H1 (cell line): ENCODE measurements around the genes VPS35L and GPR139.

DNA sequence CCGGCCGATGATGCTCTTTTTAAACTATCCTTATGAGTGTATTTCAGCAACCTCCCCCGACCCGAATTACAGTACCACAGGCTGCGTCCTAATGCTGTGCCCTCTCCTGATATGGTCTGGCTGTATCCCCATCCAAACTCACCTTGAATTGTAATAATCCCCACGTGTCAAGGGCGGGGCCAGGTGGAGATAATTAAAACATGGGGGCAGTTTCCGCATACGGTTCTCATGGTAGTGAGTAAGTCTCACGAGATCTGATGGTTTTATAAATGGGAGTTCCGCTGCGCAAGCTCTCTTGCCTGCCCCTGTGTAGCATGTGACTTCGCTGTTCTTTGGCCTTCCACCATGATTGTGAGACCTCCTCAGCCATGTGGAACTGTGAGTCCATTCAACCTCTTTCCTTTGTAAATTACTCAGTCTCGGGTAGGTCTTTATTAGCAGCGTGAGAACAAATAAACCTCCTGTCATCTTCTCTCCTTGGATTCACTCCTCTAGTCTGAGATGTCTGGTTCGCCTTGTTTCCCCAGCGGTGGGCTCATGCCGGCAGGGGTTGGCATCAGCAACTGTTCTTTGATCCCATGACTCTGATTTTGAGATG lies 120.4 kb downstream of the NPIPA7 start:
- RRBS: no CpG with 5 or more reads among the region's 18 CpGs
CAGE:
- cytosol, long polyA plus RNA: no peak
- long polyA plus RNA: no peak
- nucleus, long polyA plus RNA: no peak

DNA sequence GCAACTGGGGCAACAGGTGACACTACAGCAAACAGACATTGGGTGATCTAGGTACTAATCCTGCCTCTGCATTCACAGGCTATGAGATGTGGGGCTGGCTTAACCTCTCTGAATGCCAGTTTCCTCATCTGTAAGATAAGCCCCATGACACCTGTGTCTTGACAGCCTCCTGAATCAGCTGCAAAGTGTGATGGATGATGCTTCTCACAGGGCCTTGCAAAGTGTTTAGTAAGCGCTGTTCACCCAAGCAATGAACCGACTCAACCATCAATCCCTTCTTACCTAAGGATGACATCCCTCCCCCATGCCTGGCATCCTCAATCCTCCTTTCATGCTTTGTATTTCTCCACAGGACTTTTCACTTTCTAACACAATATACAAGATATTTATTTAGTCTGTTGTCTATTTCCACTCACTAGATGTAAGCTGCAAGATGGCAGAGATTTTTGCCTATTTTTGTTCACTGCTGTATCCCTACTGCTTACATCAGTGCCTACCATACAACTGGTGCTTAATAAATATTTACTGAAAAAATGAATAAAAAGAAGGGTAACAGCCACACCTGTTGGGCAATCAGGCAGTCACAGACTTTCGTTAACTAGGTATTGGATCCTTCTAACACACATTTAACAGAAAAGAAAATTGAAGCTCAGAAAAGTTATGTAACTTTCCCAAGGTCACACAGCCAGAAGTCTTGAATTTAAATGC lies 322.6 kb downstream of the XYLT1 start:
- RRBS: no CpG with 5 or more reads among the region's 3 CpGs
CAGE:
- cytosol, long polyA plus RNA: no peak
- long polyA plus RNA: no peak
- nucleus, long polyA plus RNA: no peak

- RRBS: no CpG with 5 or more reads among the region's 9 CpGs
CAGE:
- cytosol, long polyA plus RNA: no peak
- long polyA plus RNA: no peak
- nucleus, long polyA plus RNA: no peak
Observed at GRCh38 chr16:17312847-17313871, 157.6 kb downstream of the XYLT1 start.

DNA sequence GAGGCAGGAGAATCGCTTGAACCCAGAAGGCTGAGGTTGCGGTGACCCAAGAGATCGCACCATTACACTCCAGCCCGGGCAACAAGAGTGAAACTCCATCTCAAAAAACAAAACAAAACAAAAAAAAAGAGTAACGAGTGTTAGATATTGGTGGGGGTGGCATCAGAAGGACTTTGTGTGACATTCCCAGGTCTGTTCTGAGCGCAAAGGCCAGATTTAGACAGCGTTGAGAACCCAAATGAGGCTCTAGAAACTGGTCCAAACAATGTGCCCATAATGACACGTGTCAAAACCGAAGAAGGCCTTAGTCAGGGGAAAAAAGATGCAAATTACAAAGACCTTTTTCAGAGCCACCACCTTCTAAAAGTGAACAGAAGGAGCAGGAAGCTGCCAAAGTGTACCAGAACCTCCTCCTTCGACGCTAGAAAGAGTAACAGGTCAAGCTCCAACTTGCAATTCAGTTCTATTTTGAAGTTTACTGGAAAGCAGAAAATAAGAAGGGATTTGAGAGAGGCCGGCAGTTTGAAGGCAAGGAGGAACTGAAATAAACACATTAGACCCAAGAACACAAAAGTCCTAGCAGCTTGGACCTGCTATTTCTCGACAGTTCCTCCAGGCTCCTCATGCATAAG lies 61.9 kb downstream of the XYLT1 start:
- RRBS: no CpG with 5 or more reads among the region's 13 CpGs
CAGE:
- cytosol, long polyA plus RNA: no peak
- long polyA plus RNA: no peak
- nucleus, long polyA plus RNA: no peak

DNA sequence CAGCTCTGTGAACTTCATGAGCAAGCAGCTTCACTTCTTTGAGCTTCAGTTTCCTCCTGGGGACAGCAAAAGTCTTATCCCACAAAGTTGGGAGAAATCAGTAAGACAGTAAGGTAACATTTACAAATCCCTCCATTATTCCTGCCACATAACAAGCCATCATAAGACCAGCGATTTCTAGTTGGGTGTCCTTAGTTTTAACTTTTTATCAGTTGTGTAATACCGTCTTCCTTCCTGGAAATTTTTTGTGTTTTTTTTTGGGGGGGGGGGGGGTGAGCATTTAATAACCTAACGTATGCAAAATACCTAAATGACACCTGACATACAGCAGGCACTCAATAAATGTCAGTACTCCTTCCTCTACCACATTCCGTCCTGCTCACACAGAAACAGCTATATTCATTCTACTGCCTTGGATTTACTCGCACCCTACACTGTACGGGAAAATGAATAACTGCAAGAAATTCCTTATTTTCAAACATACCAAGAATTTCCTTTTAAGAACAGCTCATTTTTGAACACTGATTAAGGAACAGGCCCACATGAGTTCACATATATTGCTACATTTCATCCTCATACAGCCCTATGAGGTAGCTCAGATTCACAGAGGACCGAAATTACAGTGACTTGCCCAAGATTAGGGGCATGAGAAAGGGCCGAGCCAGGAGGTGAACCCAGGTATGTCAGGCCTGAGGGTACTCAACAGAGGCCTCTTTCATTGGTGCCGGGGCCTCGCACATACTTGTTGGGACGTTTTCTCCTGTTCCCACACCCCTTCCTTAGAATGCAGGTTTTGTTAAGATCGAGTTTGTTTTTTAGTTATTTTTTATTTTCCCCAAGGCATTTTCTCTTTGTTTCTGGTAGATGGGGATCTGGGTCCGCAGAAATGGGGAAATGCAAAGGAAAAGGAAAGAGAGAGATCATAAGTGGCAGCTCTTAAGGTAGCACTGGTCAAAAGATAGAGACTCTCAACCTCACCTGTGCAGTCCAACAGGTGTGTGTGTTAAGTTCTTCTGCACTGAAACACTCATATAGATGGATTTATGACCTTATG lies 5.1 kb downstream of the XYLT1 start:
- RRBS: no CpG with 5 or more reads among the region's 13 CpGs
CAGE:
- cytosol, long polyA plus RNA: no peak
- long polyA plus RNA: no peak
- nucleus, long polyA plus RNA: no peak

DNA sequence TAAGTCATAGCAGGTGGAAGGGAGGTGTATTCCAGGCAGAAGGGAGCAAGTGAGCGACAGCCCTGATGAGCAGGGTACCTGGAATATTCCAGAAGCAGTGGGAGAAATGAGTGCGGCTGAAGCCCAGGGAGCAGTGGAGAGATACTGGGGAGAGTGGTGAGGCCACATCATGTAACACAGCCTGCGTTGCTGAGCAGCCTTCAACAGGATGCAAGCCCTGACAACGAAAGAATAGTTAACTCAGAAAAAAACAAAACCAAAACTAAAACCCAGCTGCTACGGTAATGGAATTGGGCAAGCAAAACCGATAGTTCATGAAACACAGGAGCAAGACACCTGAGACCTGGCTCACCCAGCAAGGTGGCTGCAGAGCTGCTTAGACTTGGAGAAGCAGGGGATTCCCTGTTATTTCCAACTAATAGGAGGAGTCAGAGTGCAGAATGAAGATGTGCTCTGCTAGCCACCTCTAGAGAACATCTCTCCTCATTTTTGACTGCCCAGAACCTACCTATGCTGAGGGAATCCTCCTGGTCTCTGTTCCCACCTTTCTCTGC lies 59.2 kb upstream of the XYLT1 start:
- RRBS: no CpG with 5 or more reads among the region's 6 CpGs
CAGE:
- cytosol, long polyA plus RNA: no peak
- long polyA plus RNA: no peak
- nucleus, long polyA plus RNA: no peak

- RRBS: no CpG with 5 or more reads among the region's 7 CpGs
CAGE:
- cytosol, long polyA plus RNA: no peak
- long polyA plus RNA: no peak
- nucleus, long polyA plus RNA: no peak
Observed at GRCh38 chr16:17591141-17591663, 120.4 kb upstream of the XYLT1 start.

DNA sequence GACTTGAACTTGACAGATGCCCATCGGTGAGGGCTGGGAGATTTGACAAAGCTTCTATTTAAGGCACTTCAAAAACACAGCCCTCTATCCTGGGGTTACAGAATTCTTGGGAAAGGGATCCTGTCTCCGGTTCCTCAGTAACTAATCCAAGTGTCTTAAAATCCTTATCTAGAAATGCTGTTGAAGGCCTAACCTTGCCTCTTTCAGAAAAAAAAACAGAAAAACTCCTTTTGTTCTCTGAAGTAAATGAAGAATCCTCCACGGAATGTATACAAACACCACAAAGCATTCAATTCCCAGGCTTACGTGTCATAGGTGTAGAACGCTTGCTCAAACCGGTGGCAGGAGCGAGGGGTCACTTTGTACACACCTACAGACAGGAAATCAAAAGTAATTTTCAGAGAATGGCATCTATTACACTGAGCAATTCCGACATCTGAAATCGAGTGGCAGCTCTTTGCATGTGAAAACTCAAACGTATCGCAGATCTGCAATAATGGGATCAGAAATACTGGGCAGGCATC lies 37.7 kb downstream of the NOMO2 start:
- RRBS: no CpG with 5 or more reads among the region's 11 CpGs
CAGE:
- cytosol, long polyA plus RNA: no peak
- long polyA plus RNA: no peak
- nucleus, long polyA plus RNA: no peak

GRCh38 chr16:18570945-18571419 lies 9.1 kb upstream of the NOMO2 start:
- RRBS: no CpG with 5 or more reads among the region's 35 CpGs
CAGE:
- cytosol, long polyA plus RNA: no peak
- long polyA plus RNA: no peak
- nucleus, long polyA plus RNA: no peak

DNA sequence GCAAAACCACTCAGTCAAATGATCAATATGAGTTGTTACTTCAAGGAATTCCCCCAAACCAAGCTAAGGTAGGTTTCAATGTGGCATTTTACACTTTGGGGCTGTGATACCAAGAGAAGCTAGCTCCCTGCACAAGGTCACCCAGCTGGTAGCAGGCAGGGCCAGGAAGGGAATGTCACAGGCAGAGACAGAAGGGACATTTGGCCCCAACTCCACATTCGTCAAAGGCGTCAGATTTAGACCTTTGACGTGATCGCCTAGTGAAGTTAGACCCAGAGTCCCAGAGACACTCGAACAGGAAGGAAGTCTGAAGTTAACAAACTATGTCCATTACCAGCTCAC lies 5.5 kb upstream of the SMG1 start:
- RRBS: no CpG with 5 or more reads among the region's 5 CpGs
CAGE:
- cytosol, long polyA plus RNA: no peak
- long polyA plus RNA: no peak
- nucleus, long polyA plus RNA: no peak

DNA sequence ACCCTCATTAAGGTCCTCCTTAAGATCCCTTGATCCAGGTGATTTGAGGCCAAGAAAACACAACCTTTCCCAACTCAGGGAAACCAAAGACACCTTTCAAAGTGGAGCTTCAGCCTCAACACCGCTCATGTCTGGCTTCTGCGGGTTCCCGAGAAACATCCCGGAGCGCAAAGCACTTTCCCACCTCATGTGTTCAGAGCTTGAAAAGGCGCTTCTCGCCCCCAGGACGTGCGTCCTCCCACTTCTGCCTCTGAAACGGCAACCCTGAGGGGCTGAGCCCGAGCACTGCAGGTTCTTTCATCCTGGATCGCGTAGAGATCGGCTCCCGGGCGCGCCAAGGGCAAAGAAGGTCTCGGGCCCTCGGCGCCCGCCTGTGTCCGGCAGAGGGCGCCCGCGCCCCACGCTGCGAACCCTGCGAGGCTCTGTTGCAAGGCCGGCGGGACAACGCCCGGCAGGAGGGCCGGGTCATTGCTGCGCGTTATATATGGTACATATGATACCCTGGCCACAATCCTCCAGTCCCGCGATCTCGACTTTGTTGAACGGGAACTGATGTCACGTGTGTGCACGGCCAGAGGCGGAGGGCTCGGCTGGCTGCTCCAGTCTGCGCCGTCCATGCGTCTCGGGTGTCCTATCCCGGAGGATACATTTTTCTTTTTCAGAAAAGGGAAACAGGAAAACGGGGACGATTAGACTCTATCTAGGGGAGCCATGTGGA lies 19.0 kb downstream of the COQ7 start:
- RRBS: 1% methylated on average over 15 of the region's 50 CpGs
CAGE:
- cytosol, long polyA plus RNA: no peak
- long polyA plus RNA: no peak
- nucleus, long polyA plus RNA: no peak

GRCh38 chr16:19114318-19115444 lies 917 bp downstream of the ITPRIPL2 start:
- RRBS: 11% methylated on average over 62 of the region's 105 CpGs
CAGE:
- cytosol, long polyA plus RNA: no peak
- long polyA plus RNA: no peak
- nucleus, long polyA plus RNA: no peak

GRCh38 chr16:19115445-19116002 lies 1.8 kb downstream of the ITPRIPL2 start:
- RRBS: 92% methylated on average over 7 of the region's 32 CpGs
CAGE:
- cytosol, long polyA plus RNA: no peak
- long polyA plus RNA: no peak
- nucleus, long polyA plus RNA: no peak

DNA sequence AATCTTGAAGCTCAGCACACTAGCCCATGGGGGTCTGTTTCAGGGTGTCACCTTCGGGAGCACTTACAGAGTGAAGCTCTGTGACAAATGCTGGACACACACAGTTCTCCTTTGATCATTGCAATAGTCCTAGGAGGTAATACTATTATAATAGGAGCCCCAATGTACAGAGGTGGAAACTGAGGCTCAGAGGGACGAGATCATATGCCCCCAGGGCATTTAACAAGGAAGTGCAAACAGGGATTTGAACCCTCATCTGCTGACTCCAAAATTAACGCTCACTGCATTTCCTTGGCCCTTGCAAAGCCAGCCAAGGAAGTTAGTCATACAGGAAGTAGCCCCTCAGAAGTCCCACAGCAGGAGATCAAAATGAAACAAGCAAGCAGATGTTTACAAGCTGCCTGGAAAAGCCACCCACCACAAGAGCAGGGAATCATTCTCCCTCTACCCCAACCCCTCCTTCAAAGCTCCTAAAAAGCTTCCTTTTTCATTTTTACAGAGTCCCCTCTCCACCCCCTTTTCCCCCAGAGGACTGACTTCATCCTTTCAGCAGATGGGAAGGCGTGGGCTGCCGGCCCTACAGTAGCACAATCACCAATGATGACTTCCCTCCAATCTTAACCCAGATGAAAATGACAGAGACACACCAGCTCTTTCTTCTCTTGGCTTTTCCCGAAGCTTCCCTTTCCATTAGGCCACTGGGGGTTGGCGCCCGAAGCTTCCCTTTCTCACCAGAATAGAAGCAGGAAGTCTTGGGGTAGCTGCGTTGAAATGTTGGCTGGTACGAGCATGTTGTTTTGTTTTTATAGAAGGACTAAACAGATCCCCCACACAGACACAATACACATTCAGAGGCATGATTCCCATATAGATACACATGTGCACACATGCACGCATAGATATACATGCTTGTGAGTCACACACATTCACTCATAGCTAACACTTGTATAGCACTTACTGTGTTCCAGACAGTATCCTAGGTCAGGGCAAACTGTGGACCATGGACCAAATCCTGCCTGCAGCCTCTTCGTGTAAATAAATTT lies 17.2 kb downstream of the ITPRIPL2 start:
- RRBS: no CpG with 5 or more reads among the region's 12 CpGs
CAGE:
- cytosol, long polyA plus RNA: no peak
- long polyA plus RNA: no peak
- nucleus, long polyA plus RNA: no peak

DNA sequence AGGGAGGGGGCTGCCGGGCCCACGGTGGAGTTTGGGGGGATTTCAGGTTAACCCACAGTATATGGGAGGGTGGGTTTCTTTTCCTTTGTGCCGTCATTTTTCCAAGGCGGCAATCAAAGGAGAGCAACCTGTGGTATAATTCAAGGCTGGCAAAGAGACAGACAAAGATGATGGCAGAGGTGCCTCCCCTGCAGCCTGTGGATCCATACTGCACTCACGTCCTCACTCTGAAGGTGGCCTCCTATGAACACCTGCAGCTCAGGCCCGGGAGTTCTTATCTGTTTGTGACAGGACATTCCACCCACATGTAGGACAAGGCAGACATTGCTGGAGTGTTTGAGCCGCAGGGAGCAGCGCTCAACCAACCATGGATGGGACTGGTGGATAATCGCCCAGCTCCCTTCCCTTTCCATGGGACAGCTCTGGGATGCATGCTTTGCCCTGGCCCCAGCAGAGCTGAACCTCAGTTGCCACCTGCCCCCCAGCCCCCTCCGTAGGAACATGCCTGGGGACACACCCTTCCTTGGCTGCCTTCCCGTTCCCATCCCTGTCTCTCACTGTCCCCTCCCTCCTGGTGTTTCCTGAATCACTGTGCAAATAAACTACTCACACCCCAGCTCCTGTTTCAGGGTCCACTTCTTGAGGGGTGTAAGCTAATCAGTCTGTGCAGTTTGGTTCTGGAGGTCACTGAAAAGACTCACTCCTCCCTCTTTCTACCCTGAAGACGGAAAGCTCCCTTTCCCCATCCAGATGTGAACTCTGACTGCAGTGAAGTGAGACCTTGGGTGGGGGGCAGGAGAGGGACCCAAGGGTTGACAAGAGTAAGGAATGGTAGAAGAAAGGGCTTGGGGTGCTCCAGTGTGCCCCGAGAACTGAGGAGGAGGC lies 22.2 kb downstream of the ITPRIPL2 start:
- RRBS: no CpG with 5 or more reads among the region's 13 CpGs
CAGE:
- cytosol, long polyA plus RNA: no peak
- long polyA plus RNA: no peak
- nucleus, long polyA plus RNA: no peak

DNA sequence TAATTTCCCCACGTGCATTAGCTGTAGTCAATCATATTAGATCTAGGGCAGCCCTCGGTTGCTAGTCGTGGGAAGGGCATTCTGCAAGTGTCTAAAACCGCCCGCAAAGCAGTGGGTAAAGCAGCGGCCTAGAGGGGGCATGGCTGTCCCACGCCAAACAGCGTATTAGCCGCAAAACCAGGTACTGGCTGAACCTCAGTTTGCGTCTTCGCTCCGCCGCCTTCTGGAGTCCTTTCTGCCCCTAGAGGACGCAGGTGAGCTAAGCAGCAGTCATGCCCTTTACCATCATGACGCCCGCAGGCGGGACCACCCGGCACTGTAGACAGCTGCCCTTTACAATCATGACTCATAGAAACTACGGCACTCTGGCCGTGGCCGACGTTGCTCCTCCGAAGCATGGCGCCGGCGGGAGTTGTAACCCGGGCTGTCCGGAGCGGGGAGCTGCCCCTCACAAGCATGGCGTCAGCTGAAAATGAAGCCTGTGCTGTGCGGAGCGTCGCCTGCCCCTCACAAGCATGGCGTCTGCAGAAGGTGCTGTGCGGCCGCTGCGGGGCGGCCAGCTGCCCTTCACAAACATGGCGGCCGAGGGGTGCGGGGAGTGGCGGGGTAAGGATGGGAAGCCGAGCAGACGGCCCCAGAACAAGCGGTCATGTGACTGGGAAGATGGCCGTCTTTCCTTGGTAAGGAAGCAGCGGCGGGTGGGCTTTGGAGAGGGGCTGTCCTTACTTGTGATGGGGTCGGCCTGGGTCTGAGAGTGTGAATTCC lies at the start of gene VPS35L:
VPS35L (plus strand) TSS at position 637 of the 765 bp plus-strand sequence.
- RRBS: 1% methylated on average over 7 of the region's 49 CpGs
CAGE:
- cytosol, long polyA plus RNA: start-site peak on the plus strand centred at position 647 of the sequence, 25 bp wide, 2,720 reads
- long polyA plus RNA: start-site peak on the plus strand centred at position 647 of the sequence, 25 bp wide, 2,499 and 2,330 reads in 2 replicates
- nucleus, long polyA plus RNA: start-site peak on the plus strand centred at position 647 of the sequence, 25 bp wide, 1,849 reads

DNA sequence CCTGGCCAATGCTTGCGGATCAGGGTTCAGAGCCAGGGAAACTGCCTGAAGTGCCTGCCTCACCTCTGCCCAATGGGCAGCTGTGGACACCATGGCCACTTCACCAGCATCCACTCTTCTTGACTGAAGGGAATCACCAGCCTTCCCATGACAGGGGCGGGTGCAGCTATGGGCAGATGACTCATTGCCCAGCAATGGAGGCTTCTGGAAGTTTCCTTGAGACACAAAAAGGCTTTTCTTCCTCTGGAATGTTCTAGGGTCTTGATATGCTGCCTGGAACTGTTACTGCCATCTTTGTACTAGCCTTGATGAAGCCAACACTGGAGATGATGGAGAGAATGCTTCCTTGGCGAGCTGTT lies 13.2 kb downstream of the KNOP1 start:
- RRBS: no CpG with 5 or more reads among the region's 3 CpGs
CAGE:
- cytosol, long polyA plus RNA: no peak
- long polyA plus RNA: no peak
- nucleus, long polyA plus RNA: no peak

DNA sequence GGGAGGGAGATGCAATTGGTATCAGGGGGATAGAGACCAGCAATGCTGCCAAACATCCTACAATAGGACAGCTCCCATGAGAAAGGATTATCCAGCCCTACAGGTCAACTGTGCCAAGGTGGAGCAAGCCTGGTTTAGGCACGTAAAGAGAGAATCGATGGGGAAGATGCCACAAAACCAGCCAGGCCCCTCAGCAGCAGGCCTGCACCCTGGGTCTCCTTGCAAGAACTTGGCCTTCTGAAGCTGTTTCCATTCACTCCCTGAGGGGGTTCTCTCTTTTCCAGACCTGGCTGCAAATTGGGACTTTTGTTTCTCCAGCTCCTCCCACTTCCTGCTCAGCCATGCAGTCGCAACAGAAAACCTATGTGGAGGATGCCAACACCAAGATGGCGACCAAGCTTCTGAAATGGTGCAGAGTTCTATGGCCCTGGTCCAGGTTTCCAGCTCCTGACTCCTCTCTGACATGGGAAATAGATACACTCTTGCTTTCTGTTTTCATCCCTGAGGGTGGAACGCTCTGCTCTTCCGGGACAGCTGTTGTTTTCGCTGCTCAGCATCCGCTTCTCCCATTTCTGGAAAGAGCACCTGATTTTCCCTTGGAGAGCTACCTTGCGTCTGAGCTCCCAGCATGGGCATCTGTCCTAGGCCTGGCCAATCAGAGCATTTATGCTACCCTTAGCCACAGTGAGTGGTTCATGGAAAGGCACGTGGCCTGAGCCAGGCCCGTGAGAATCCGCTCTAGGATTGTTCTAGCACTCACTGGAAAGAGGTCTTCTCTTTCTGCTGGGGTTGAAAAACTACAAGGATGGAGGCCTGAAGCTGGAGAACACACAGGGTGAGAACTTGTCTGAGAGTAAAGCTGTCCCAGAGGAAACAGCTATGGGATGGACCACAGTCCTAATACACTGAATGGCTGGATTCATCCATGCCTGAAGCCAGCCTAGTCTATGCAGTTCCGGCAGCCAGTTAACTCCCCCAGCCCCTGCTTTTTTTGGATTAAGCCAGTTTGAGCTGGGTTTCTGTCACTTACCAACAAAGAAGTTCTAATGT lies 8.1 kb downstream of the GPRC5B start:
- RRBS: no CpG with 5 or more reads among the region's 13 CpGs
CAGE:
- cytosol, long polyA plus RNA: no peak
- long polyA plus RNA: no peak
- nucleus, long polyA plus RNA: no peak

DNA sequence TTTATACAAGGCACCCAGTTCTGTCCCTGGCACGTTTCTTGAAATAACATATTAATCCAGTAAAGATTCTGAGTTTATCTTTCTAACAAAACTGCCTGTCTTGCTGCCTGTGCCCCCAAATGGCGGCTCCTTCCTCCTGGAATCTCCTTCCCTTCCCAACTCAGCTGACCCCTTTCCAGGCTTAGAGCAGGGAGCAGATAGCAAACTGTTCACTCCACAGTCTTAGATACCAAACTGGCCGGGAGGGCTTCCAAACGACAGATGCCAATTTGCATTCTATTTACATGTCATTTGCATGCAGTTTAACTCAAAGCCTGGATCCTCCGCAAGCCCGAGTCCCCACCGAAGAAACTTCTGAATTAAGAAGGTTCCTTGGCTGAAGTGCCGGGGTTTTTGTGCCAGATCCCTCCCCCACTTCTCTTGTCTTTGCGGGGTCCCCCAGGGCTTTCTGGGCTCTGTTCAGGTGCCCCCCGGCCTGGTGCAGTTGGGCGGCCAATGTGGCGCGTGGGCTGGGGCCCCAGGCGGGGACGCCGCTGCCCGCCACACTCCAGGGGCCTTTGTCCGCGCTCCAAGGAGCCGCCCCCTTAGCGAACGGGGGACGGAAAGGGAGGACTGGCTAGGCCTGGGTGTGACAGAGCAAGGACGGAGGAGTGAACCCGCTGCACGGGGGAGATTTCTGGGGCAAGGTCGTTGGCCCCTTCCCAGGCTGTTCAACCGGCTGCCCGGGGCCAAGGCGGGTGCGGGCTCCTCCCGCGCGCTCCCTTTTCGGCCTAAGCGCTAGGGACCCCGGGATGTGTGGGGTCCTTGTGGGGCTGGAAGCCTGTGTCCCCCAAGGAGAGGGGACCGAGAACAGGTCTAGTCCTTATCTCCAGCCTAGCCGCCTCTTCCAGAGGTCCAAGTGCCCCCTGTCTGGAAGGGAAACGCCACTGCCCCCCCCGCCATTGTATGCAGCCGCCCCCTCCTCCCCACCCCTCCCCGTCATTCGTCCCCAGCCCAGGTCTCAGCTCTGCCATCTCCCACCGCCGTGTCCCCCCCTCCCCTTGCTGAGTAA lies 1.2 kb downstream of the GPRC5B start:
- RRBS: 2% methylated on average over 11 of the region's 46 CpGs
CAGE:
- cytosol, long polyA plus RNA: no peak
- long polyA plus RNA: no peak
- nucleus, long polyA plus RNA: no peak

- RRBS: under 1% methylated on average over 7 of the region's 32 CpGs
CAGE:
- cytosol, long polyA plus RNA: no peak
- long polyA plus RNA: start-site peak on the minus strand at chr16:20073876-20073926, 20 and 22 reads in 2 replicates
- nucleus, long polyA plus RNA: start-site peak on the minus strand at chr16:20073884-20073926, 66 reads
Observed at GRCh38 chr16:20073766-20074152, at the start of gene GPR139. Gene GPR139, minus strand, starts transcription at chr16:20073890.